Measurements from ENCODE around the genes TTC39A and EPS15.

DNA sequence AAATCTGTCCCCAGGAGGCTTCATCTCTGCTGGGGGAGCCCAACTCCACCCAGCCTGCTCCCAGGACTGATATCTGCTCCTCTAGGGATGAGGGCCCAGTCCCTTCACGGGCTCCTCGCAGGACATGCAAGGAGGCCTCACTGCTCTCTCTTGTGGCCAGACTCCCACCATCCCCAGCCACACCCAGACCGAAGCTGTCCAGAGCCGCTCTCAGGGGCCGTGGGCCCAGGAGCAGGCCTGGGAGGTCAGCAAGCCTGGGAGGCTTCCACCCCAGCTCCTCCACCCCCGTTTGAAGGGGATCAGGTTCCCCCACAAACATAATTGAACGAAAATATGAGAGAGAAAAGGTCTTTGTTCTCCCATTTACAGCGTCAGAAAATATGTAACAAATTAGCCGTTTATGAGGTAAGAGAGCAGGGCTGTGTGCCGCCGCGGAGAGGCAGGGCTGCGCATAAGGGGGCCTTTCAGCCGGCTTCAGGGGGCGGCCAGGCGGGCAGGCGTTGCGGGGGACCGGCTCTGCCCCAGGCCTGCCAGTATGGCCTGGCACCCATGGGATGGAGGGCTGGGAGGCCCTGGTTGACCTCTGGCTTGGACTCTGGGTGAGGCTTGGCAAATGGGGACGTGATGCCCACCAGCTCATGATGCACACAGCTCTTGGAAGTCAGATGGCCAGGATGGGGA is 179.4 kb downstream of the TRABD2B start:
CAGE:
- cytosol, long polyA minus RNA: no peak
- cytosol, long polyA plus RNA: no peak
- long polyA plus RNA: no peak
- nucleus, long polyA minus RNA: no peak
- nucleus, long polyA plus RNA: no peak

CAGE:
- cytosol, long polyA minus RNA: no peak
- cytosol, long polyA plus RNA: no peak
- long polyA plus RNA: no peak
- nucleus, long polyA minus RNA: no peak
- nucleus, long polyA plus RNA: no peak
These were observed 80.7 kb upstream of the TRABD2B start for GRCh38 chr1:48077873-48078304.

CAGE:
- cytosol, long polyA minus RNA: no peak
- cytosol, long polyA plus RNA: no peak
- long polyA plus RNA: no peak
- nucleus, long polyA minus RNA: no peak
- nucleus, long polyA plus RNA: no peak
These were observed 26.8 kb downstream of the SLC5A9 start for GRCh38 chr1:48249233-48249834.

DNA sequence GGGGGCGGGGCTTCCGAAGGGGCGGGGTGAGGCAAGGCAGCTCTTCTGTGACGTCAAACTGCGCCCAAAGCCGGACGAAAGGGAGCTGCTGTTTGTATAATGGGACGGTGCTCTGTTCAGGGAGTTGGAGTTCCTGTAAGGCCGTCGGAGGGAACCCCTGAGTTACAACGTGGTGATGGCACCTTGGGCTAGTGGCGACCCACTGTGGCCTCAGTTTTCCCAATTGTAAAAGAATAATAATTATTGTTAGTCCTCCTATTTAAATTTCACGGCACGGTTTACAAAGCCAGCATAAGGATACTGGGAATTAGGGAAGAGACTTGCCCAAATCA is 285 bp upstream of the SPATA6 start:
CAGE:
- cytosol, long polyA minus RNA: no peak
- cytosol, long polyA plus RNA: no peak
- long polyA plus RNA: no peak
- nucleus, long polyA minus RNA: no peak
- nucleus, long polyA plus RNA: no peak

CAGE:
- cytosol, long polyA minus RNA: no peak
- cytosol, long polyA plus RNA: no peak
- long polyA plus RNA: no peak
- nucleus, long polyA minus RNA: no peak
- nucleus, long polyA plus RNA: no peak
These were observed 54.2 kb upstream of the SPATA6 start for GRCh38 chr1:48526074-48526814.

GRCh38 chr1:49257086-49258286 is 480.8 kb upstream of the BEND5 start:
CAGE:
- cytosol, long polyA minus RNA: no peak
- cytosol, long polyA plus RNA: no peak
- long polyA plus RNA: no peak
- nucleus, long polyA minus RNA: no peak
- nucleus, long polyA plus RNA: no peak

DNA sequence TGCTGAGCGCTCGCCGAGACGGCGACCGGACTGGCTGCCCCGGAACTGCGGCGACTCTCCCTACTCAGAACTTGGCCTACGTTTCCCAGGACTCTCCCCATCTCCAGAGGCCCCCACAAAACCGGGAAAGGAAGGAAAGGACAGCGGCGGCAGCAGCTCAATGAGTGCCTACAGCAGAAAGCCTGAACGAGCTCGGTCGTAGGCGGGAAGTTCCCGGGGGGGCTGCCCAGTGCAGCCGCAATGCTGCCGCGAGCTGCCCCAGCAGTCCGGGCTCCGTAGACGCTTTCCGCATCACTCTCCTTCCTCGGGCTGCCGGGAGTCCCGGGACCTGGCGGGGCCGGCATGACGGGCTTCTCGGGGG is 936 bp upstream of the CDKN2C start:
CAGE:
- cytosol, long polyA minus RNA: no peak
- cytosol, long polyA plus RNA: no peak
- long polyA plus RNA: no peak
- nucleus, long polyA minus RNA: no peak
- nucleus, long polyA plus RNA: no peak

GRCh38 chr1:50970616-50971012 is 569 bp downstream of the CDKN2C start:
CAGE:
- cytosol, long polyA minus RNA: no peak
- cytosol, long polyA plus RNA: no peak
- long polyA plus RNA: no peak
- nucleus, long polyA minus RNA: no peak
- nucleus, long polyA plus RNA: no peak

DNA sequence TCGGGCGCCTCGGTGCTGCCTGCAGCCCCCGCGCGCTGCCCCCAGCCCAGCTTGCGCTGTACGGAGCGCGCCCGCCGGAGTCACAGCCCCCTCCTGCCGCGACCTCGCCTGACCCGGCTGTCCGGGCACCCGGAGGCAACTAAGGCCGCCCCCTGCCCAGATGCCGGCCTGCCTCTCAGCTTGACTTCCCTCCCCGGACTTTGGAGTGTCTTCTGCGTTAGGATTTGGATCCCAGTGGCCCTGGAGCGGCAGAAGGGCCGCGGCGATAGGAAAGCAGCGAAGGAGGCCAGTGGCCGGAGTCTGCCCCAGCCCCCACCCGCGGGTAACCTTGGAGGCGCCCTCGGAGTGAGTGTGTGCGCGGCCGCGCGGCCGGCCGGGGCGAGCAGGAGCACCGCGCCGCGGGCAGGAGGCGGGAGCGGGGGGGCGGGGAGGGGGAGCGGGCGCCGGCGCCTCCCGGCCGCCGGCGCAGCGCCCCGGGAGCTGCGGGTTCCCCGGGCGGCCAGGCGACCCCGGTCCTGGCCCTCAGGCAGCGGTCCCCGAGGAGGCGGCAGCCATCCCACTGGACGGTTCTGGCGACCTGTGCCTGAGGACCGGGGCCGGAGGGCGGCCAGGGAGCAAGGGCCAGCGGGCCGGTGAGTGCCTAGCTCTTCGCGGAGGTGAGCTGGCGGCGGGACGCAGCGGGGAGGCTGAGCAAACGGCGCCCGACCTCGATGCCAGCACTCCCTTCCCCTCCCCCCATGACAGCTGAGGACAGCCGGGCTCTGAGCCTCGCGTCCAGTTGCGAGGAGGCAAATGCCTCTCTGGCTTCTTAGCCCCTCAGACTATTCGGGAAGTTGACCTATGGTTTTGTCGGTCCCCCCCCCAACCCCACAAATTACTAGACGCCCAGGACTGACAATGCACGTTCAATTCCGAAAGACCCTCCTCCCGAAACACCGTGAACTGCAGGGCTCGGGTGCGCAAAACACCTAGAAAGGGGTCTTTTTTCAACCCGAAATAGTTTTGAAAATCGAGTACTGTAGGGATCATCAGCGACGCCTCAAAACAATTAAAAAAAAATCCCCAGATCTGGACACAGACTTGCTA is 8.0 kb downstream of the CDKN2C start:
CAGE:
- cytosol, long polyA minus RNA: no peak
- cytosol, long polyA plus RNA: no peak
- long polyA plus RNA: no peak
- nucleus, long polyA minus RNA: no peak
- nucleus, long polyA plus RNA: no peak

DNA sequence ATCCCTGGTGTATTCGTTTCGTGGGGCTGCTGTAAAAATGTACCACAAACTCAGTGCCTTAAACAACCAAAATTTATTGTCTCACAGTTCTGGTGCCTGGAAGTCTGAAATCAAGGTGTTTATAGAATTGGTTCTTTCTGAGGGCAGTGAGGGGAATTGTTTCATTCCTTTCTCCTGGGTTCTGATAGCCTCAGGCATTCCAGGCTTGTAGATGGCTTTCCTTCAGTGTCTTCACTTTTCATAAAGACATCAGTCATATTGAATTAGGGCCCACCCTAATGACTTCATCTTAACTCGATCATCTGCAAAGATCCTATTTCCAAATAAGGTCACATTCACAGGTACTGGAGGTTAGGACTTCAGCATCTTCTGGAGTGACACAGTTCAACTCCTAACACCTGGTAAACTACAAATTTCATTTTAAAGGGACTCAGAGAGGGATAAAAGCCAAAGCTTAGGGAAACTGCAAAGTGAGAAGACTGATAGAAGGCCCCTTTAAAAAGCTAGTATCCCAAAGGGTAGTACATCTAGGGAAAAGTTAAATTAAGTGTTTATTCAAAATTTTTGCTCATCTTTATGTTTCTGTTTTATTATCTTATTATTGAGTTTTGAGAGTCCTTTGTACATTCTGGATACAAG is 15.1 kb downstream of the CDKN2C start:
CAGE:
- cytosol, long polyA minus RNA: no peak
- cytosol, long polyA plus RNA: no peak
- long polyA plus RNA: no peak
- nucleus, long polyA minus RNA: no peak
- nucleus, long polyA plus RNA: no peak

DNA sequence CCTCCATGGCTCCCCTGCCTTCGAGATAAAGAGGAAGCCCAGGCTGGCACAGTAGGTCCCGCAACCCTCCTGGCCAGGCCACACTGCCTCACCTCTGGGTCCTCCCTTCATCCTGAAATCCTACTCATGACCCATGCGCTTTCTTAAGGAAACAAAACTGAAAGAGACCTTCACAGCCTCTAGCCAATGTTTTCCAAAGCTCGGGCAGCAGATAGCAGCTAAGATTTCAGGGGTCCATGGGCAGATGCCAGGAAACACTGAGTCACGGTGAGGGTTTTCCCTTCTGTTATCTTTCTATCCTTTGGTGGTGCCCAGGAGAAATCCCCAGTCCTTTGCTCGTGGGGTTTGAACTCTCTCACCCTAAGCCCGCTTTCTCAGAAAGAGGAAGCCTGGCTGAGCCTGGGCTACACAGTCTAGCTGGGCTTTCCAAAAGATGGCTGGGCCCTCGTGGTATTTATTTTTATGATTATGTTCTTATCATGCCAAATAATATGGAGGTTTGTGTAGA is 26.6 kb downstream of the TTC39A start:
CAGE:
- cytosol, long polyA minus RNA: no peak
- cytosol, long polyA plus RNA: no peak
- long polyA plus RNA: no peak
- nucleus, long polyA minus RNA: no peak
- nucleus, long polyA plus RNA: no peak

GRCh38 chr1:51329963-51330893 is at the start of gene TTC39A:
TTC39A (minus strand) TSS chr1:51330562.
CAGE:
- cytosol, long polyA minus RNA: no peak
- cytosol, long polyA plus RNA: no peak
- long polyA plus RNA: no peak
- nucleus, long polyA minus RNA: no peak
- nucleus, long polyA plus RNA: no peak

GRCh38 chr1:51330894-51332017 is 894 bp upstream of the TTC39A start:
CAGE:
- cytosol, long polyA minus RNA: no peak
- cytosol, long polyA plus RNA: no peak
- long polyA plus RNA: no peak
- nucleus, long polyA minus RNA: no peak
- nucleus, long polyA plus RNA: no peak

DNA sequence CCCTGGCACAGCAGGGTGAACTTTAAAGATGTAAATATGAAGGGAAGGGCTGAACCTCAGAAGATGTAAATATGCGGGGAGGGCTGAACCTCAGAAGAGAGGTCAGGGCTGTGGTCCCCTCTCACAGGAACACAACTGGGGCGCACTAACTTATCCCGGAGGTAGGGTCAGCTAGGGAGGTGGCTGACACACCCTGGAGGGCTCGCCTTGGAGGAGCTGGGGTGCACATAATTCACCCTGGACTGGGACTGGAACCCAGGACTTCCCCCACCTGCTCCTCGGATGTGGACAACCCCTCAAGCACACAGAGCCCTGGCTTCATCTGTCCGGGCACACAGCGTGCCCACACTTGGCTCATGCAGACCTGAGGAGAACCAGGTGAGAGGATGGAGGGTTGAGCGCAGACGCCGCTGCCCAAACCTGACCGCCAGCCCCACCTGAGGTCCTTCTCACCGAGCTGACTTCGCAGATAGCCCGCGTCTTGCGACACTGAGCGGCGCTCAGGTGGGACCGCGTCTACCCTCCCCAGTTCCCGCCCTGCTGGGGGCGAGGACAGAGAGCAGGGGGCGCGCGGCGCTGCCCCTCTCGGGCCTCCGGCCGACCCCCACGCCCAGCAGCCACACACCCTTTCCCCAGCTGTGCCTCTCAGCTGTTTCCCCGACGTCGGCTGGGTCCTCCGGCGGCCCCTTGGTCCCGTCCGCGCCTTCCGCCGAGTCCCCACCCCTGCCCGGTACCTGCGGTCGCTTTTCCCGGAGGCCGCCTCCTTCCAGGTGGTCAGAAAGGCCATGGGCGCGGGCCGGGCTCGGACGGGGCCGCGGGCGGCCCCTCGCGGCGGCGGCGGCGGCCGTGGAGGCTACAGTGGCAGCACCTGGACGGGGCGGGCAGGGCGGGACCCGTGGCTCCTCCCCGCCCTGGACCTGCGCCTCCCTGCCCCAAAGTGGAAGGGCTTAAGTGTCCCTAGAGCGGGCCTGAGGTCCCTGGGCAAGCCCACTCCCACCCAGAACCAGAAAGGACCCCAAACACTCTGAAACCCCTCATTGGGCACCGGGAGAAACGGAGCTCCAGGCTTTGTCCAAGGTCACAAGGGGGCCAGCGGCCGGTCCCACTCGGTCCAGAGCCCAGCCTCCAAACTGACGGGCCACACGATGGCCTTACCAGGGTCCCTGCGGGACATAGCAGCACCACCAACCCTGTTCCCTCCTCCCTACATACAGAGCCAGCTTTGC is 14.3 kb upstream of the TTC39A start:
CAGE:
- cytosol, long polyA minus RNA: no peak
- cytosol, long polyA plus RNA: no peak
- long polyA plus RNA: no peak
- nucleus, long polyA minus RNA: no peak
- nucleus, long polyA plus RNA: no peak

DNA sequence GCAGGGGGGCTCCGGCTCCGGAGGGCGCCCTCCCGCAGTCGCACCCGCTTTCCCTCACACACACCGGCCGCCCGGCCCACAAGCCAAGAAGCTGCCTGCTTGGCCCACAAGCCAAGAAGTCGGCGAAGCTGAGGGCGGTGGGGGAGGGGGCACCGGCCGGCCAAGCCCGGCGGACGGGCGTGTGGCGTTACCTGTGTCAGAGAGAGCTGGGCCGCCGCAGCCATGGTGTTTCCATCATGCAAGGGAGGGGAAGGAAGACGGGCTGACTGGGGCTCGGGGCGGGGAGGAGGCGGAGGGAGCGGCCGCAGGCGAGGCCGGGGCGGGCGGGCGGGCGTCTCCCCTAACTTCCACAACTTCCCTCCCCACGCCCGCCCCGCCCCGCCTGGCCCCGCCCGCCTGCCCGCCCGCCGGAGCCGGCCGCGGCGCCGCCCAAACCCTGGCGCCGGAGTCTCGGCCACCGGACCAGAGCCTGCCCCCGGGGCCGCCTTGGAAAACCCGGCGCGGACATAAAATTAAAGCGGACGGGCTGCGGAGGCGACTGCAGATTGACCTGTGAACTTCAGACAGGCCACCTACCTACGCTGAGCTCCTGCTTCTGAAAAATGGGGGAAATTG is at the start of gene EPS15:
Gene EPS15 (minus strand): TSS at position 259 of the 615 bp plus-strand sequence.
CAGE:
- cytosol, long polyA minus RNA: start-site peak on the minus strand centred at position 245 of the sequence, 17 bp wide, 53 reads
- cytosol, long polyA plus RNA: no peak
- long polyA plus RNA: start-site peak on the minus strand centred at position 238 of the sequence, 16 bp wide, 98 and 84 reads in 2 replicates
- nucleus, long polyA minus RNA: start-site peak on the minus strand centred at position 254 of the sequence, 31 bp wide, 256 reads
- nucleus, long polyA plus RNA: start-site peak on the minus strand centred at position 241 of the sequence, 22 bp wide, 70 and 138 reads in 2 replicates

DNA sequence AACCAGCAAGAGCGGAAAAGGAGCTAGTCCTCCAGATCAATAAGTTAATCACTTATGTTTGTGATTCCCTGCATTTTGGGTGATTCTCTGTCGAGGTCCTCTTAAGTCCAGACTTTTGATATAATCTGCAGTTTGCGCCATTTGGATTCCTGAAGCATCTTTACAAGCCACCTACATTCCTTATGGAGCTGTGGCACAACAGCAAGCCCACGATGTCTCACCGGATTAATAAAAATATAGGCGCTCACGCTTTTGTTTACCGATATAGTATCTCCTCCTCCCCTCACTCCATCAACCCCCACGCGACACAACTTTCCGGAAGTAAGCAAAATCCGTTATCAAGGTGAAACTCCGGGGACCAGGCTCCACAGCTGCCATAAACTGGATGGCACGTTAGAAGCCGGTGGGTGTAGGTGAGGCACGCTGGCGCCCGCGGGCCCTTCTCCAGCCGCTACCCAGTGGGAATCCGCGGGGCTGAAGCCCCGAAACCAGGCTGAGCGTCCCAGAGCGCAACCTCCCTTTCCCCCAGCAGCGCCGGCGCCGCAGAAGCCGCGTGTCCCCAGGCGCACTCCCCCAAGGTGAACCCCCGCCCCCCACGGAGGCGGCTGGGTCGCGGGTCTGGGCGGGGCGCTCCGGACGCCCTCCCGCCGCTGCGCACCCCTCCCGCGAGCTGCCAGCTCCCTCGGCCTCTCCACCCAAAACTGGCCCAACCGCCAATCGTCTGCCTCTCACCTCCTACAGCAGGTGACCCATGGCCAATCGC is 112.3 kb downstream of the OSBPL9 start:
CAGE:
- cytosol, long polyA minus RNA: no peak
- cytosol, long polyA plus RNA: no peak
- long polyA plus RNA: no peak
- nucleus, long polyA minus RNA: no peak
- nucleus, long polyA plus RNA: no peak

CAGE:
- cytosol, long polyA minus RNA: no peak
- cytosol, long polyA plus RNA: no peak
- long polyA plus RNA: no peak
- nucleus, long polyA minus RNA: no peak
- nucleus, long polyA plus RNA: no peak
These were observed 6.6 kb downstream of the PRPF38A start for GRCh38 chr1:52411054-52411274.

CAGE:
- cytosol, long polyA minus RNA: no peak
- cytosol, long polyA plus RNA: no peak
- long polyA plus RNA: no peak
- nucleus, long polyA minus RNA: no peak
- nucleus, long polyA plus RNA: no peak
These were observed 1.1 kb downstream of the SHISAL2A start for GRCh38 chr1:52633915-52634570.

CAGE:
- cytosol, long polyA minus RNA: no peak
- cytosol, long polyA plus RNA: no peak
- long polyA plus RNA: no peak
- nucleus, long polyA minus RNA: no peak
- nucleus, long polyA plus RNA: no peak
These were observed 820 bp downstream of the ZYG11B start for GRCh38 chr1:52726994-52727551.

GRCh38 chr1:52821319-52822335 is 20.9 kb upstream of the ZYG11A start:
CAGE:
- cytosol, long polyA minus RNA: start-site peak on the plus strand at chr1:52822185-52822296, 18 reads
- cytosol, long polyA plus RNA: no peak
- long polyA plus RNA: no peak
- nucleus, long polyA minus RNA: no peak
- nucleus, long polyA plus RNA: start-site peak on the plus strand at chr1:52821343-52821722, 22 and 8 reads in 2 replicates